Mesenchymal stem cell of adipose (primary cell): ENCODE measurements around the genes CDH16 and MATCAP1.

GRCh38 chr16:66433478-66434325 is 6.6 kb downstream of the BEAN1 start:
- CAGE, long polyA plus RNA, result no peak

DNA sequence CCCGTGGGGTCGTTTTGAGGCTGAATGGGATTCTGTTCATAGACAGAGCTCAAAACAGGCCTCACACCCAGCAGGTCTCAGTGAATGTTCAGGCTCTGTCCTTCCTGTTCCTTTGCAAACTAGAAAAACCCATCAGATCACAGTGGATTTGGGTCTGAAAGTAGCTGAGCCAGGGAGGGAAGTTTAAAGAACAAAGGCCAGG is 32.6 kb downstream of the TK2 start:
- CAGE, long polyA plus RNA, result no peak

- CAGE, long polyA plus RNA, result no peak
Measured at GRCh38 chr16:66524746-66525601, 24.9 kb downstream of the TK2 start.

GRCh38 chr16:66548877-66549547 is 910 bp downstream of the TK2 start:
- CAGE, long polyA plus RNA, result no peak

- CAGE, long polyA plus RNA, result no peak
Measured at GRCh38 chr16:66621587-66622380, 17.3 kb downstream of the CMTM3 start.

DNA sequence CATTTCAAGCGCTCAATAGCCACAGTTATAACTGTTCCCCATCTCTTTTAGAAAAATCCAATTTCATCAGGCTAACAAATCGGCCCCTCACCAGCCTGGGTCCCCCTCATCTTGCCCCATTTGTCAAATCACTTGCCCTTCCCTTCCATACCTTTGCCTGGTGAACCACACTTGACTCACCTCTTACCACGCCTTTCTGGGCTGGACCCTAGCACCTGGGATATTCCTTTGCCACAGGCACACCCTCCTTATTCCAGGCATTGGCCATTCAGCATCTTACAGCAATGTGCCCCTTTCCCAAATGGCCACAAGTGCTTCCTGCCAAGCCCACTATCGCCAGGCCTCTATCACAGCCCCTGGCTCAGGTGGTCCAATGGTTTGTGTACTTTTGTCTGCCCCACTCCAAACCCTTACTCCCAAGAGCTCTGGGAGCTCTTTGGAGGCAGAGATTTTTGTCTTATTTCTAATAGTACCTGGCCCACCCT is 14.8 kb downstream of the CMTM4 start:
- CAGE, long polyA plus RNA, result no peak

GRCh38 chr16:66741356-66741862 is 10.0 kb downstream of the DYNC1LI2 start:
- CAGE, long polyA plus RNA, result no peak

DNA sequence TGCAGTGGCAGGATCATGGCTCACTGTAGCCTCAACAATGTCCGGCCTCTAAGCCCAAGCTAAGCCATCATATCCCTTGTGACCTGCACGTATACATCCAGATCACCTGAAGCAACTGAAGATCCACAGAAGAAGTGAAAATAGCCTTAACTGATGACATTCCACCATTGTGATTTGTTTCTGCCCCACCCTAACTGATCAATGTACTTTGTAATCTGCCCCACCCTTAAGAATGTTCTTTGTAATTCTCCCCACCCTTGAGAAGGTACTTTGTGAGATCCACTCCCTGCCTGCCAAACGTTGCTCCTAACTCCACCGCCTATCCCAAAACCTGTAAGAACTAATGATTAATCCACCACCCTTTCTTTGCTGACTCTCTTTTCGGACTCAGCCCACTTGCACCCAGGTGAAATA is 16.3 kb downstream of the PDP2 start:
- CAGE, long polyA plus RNA, result no peak

- CAGE, long polyA plus RNA, result no peak
Measured at GRCh38 chr16:66906902-66907630, 11.6 kb downstream of the CDH16 start.

- CAGE, long polyA plus RNA, result no peak
Measured at GRCh38 chr16:66918529-66919594, at the start of gene CDH16. Gene CDH16 (minus strand): TSS chr16:66918885.

GRCh38 chr16:66927917-66928693 is 2.8 kb upstream of the RRAD start:
- CAGE, long polyA plus RNA, result no peak

DNA sequence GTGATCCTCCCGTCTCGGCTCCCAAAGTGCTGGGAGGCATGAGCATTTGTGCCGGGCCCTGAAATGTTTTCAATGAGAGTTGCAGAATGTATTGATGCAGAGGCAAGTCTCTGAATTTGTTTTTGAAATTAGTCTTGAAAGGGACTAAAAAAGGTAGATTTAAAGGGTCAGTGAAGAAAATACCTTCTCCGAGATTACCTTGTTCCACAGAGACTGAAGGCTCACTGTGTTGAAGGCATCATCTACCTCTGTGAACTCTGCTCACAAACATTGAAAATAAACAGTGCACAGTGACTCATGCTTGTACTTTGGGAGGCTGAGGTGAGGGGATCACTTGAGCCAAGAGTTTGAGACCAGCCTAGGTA is 4.2 kb downstream of the PHAF1 start:
- CAGE, long polyA plus RNA, result no peak

DNA sequence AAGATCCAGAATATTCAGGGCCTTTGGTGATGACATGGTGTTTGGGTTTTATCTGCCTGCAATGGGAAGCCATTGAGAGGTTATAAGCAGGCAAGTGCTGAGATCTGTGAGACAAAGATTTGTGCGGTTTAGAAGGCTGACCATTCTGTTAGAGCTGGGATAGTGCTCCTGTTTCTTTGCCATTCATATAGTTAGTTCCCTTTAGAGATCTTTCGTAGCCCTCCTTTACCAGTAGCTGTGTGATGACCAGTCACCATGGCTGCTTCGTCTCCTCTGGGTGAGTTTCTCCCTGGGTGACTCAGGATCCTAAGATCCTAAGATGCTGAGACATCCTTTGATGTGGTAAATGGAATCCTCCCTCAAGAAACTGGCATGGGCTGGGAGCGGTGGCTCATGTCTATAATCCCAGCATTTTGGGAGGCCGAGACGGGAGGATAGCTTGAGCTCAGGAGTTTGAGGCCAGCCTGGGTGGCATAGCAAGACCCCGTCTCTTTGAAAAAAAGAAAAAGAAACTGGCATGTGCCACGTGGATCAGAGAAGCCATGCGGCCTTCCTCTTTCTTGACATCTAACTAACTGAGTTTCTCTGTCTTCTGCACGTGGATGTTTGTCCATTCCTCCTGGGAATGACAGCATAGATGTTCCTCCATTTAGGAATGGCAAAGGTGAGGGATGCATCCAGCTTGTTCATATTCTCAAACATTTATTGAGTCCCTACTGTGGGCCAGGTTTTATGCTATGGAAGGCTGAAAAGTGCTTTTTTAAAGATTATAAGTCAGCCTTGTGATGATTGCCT is 6.0 kb downstream of the PHAF1 start:
- CAGE, long polyA plus RNA, result no peak

DNA sequence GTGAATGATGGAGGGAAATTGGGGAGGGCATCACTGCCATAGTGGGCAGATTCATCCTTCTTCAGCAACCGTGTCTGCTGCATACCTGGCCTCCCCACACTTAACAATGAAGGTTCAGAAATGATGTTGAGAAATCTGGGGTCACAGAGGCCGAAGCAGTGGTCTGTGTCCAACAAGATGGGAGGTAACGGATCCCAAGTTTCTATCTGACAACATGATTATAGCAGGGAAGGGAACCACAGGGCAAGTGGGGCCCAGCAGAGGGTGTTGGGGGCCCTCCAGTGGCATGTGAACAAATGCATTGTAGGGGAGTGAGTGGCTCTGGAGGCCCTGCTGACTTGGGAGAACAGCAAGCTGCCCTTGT is 4.4 kb downstream of the B3GNT9 start:
- CAGE, long polyA plus RNA, result no peak

DNA sequence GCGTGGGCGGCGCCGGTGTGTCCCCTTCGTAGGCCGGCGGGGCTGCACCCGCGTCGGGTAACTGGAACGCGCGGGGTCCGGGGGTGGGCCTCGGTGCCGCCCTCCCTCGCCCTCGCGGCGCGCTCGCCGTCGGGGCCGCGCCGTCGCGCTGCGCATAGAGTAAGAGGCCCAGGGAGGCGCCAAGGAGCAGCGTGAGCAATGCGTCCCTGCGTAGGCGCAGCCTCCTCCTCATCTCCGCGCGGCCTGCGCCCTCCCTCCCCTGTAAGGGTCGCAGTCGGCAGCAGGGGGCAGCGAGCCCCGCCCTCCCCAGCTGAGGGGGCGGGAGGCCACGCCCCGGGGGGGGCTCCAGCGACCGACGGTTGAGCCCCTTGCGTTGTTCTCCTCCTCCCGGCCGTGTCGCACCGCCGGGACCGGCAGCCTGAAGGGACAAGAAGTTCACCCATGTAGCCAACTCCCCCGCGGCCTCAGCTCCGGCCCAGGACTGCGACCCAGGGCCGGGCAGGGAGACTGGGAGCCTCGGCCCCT is 482 bp downstream of the B3GNT9 start:
- CAGE, long polyA plus RNA, result no peak

GRCh38 chr16:67162844-67163484 is 1.6 kb upstream of the HSF4 start:
- CAGE, long polyA plus RNA, result no peak

- CAGE, long polyA plus RNA, result no peak
Measured at GRCh38 chr16:67183634-67184757, at the start of gene MATCAP1. Gene MATCAP1 (minus strand): TSS chr16:67183963.

DNA sequence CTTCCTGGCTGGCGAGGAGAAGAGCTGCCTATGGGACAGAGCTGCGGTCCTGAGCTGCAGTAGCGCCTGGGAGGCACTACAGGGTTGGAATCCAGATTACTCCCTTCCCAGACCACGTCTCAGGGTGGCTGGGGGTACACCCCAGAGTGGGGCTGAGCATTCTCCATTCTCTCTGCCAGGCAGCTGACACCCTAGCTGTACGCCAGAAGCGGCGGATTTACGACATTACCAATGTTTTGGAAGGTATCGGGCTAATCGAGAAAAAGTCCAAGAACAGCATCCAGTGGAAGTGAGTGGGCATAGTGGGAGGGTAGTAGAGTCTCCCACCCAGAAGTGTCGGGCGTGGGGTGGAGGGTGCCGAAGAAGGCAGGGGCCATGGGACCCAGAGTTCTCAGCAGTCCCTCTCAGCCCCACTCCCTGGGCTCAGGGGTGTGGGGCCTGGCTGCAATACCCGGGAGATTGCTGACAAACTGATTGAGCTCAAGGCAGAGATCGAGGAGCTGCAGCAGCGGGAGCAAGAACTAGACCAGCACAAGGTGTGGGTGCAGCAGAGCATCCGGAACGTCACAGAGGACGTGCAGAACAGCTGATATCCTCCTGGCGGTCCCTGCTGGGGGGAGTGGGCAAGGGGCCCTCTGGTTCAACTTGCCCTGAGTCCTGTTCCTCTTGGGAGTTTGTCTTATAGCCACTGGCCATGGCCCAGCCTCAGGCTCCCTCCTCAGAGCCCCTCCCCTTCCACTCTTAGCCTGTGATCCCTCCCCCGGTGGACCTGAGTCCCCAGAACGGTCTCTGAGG is 824 bp downstream of the E2F4 start:
- CAGE, long polyA plus RNA, result no peak

DNA sequence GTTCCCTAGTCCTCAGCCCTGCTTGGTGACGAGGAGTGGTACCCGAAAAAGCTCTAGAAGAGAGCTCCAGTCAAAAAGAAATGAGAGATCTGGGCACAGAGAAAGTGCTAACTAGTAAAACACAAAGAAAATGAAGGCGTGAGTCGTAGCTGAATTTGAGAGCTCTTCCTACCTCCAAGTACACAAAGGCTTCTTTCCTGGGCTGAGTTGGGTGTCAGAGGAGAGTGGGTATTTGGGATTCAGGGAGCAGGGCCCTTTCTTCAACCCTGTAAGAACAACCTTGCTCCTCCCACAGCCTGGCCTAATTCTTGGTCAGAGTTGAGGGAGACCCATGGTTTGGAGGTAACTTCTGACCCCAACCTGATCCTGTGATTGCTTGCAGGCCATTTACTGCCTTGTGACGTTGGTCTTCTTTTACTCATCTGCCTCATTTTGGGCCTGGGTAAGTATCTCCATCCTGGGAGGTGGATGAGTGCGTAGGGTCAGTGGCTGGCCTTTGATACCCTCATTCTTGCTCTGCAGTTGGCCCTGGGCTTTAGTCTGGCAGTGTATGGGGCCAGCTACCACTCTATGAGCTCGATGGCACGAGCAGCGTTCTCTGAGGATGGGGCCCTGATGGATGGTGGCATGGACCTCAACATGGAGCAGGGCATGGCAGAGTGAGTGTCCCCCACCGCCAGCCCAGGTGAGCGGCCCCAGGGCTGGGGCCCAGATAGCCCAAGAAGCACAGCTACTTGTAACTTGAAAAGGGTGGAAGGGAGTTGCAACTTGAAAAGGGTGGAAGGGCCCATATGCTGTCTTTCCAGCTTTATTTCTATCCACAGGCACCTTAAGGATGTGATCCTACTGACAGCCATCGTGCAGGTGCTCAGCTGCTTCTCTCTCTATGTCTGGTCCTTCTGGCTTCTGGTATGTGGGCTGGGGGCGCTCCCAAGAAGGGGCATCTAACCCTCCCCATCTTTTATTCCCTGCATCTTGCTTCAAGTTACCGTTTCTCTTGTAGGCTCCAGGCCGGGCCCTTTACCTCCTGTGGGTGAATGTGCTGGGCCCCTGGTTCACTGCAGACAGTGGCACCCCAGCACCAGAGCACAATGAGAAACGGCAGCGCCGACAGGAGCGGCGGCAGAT is 1.4 kb downstream of the TMEM208 start:
- CAGE, long polyA plus RNA, result no peak

DNA sequence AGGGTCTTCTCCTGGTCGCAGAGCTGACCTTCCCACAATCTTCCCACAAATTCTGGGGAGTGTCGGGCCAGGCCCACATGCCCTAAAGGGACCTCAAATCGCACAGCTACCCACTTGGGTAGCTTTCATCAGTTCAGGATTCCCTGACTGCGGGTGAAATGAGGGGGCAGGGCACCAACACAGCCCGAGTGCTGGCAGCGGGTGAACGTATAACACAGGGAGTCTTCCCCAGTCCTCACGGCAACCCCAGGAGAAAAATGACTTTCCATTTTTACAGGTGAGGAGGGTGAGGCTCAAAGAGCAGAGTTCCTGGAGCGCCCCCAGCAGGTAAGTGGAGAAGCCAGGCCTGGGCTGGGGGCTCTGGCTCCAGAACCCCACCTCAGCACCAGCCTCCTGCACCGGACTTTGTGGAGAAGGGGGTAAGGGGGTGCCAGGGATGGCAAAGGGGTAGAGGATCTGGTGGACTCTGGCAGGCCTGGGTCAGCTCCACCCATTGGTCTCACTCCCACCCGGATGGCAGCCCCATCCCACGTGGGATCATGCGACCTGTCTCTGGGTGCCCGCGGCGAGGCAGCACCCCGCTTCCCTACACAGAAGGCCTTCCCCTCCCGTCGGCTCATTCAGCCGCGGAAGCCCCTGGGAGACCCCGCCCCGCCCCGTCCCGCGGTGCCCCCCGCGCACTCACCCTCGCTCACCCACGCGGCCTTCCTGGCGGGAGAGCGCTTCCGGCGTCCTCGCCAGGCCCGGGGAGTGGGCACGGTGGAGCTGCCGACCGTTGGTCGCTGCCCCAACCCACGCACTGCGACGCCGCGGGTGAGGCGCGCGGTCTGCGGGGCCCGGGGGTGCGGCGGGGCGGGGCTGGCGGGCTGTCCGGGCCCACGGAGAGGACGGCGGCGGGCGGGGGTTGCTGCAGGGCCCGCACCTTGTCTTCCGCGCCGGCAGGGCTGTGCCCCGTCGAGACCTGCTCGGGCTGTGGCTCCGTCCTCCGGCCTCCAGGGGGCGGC is 566 bp upstream of the PLEKHG4 start:
- CAGE, long polyA plus RNA, result no peak